Sciatic nerve (tissue), 1 donor: ENCODE data around the genes NT5C and GRB2.

- PRO-cap, result no peak
Observed at GRCh38 chr17:74936361-74936837, 701 bp downstream of the OTOP3 start.

- PRO-cap, result no peak
Observed at GRCh38 chr17:74950206-74950726, 14.6 kb downstream of the OTOP3 start.

GRCh38 chr17:74970260-74970987 lies 2.1 kb downstream of the HID1 start:
- PRO-cap, result bidirectional peak, plus-strand start at chr17:74970688, minus-strand start at chr17:74970511

DNA sequence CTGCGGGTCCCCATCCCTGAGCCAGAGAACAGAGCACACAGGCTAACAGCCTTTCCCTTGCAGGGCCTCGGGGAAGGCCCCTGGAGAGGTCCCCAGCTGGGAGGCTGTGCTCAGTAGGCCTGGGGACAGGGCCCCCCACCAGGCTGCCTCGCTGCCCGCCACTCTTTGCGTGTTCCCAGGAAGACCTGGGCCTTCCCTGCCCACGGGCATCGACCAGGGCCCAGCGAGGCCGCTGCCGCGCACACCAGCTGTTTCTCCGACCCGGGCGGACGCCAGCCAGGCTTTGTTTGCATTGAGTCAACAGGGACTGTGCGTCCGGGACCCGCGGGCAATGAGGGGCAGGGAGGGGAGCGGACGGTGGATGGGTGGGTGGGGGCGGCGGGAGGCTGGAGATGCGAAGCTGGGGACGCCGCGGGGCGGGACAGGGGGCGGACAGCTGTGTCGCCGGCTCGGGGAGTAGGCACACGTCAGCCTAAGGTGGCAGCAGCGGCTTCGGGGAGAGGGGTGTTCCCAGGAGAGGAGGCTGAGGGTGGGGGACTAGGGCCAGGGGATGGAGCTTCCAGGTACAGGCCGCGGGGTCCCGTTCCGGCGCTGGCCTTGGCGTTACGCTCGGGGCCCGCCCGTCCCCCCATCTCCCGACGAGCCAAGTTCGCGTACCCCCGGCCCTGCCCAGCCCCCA lies 550 bp downstream of the HID1 start:
- PRO-cap, result bidirectional peak, plus-strand start at position 463 of the sequence, minus-strand start at position 333 of the sequence

GRCh38 chr17:74991709-74992140 lies 4.3 kb downstream of the CDR2L start:
- PRO-cap, result no peak

DNA sequence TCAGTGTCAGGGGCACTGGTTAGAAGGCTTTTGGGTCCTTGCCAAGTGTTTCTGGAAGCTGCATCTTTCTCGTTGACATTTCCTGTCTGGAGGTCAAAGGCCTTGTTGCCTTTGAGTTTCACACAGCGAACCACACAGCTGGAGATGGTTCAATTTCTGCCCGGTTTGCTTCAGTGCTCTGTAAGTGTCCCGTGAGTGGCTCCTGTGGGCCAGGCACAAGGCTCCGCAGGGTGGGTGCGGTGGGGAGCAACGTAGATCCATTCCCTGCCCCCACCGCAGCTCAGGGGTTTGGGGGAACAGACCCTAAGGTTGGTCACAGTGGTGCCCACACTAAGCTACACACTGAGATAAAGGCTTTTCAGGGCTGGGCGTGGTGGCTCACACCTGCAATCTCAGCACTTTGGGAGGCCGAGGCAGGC lies 3.5 kb upstream of the SLC16A5 start:
- PRO-cap, result no peak

DNA sequence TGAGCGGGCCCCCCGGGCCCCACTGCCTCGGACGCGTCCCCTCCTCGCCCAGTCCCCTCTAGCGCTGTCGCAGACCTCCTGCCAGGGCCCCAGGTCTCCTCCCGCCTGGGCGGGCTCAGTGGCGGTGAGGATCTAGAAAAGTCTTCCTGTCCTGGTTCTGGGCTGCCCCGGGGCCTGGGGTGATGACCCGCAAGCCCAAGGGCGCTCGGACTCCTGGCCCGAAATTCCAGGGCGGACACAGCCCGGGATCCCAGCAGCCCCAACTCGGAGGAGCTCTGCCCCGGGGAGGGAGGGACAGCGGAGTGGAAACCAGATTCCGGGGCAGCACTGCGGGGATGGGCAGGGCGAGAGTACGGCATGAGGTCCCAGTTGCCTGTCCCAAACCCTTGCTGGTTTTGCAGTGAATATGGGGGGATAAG lies 301 bp downstream of the SLC16A5 start:
- PRO-cap, result bidirectional peak, plus-strand start at position 342 of the sequence, minus-strand start at position 264 of the sequence

GRCh38 chr17:75124184-75124724 lies 7.3 kb downstream of the NT5C start:
- PRO-cap, result bidirectional peak, plus-strand start at chr17:75124565, minus-strand start at chr17:75124391

- PRO-cap, result bidirectional peak, plus-strand start at chr17:75131845, minus-strand start at chr17:75131708
Observed at GRCh38 chr17:75131653-75132030, at the start of gene NT5C. Gene NT5C (minus strand): TSS chr17:75131742.

GRCh38 chr17:75313588-75314318 lies 24.5 kb upstream of the SLC25A19 start:
- PRO-cap, result bidirectional peak, plus-strand start at chr17:75314108, minus-strand start at chr17:75313985

- PRO-cap, result unidirectional peak, minus-strand start at chr17:75405667
Observed at GRCh38 chr17:75405387-75405947, at the start of gene GRB2. Gene GRB2 (minus strand): TSS chr17:75405678.

- PRO-cap, result bidirectional peak, plus-strand start at chr17:75498258, minus-strand start at chr17:75498158
Observed at GRCh38 chr17:75497893-75498581, 17.3 kb downstream of the CASKIN2 start.

- PRO-cap, result no peak
Observed at GRCh38 chr17:75517311-75518202, 1.2 kb downstream of the TSEN54 start.

GRCh38 chr17:75548864-75549739 lies 23.6 kb downstream of the LLGL2 start:
- PRO-cap, result bidirectional peak, plus-strand start at chr17:75549641, minus-strand start at chr17:75549459

DNA sequence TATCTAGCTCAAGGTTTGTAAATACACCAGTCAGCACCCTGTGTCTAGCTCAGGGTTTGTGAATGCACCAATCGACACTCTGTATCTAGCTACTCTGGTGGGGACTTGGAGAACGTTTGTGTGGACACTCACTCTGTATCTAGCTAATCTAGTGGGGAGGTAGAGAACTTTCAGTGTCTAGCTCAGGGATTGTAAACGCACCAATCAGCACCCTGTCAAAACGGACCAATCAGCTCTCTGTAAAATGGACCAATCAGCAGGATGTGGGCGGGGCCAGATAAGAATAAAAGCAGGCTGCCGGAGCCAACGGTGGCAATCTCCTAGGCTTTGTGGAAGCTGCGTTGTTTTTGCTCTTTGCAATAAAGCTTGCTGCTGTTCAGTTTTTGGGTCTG lies 6.6 kb upstream of the MYO15B start:
- PRO-cap, result unidirectional peak, plus-strand start at position 312 of the sequence

GRCh38 chr17:75588719-75589730 lies 1.4 kb downstream of the MYO15B start:
- PRO-cap, result bidirectional peak, plus-strand start at chr17:75588972, minus-strand start at chr17:75588932; bidirectional peak, plus-strand start at chr17:75589348, minus-strand start at chr17:75589187

- PRO-cap, result no peak
Observed at GRCh38 chr17:75611038-75611473, 22.2 kb upstream of the SMIM5 start.

DNA sequence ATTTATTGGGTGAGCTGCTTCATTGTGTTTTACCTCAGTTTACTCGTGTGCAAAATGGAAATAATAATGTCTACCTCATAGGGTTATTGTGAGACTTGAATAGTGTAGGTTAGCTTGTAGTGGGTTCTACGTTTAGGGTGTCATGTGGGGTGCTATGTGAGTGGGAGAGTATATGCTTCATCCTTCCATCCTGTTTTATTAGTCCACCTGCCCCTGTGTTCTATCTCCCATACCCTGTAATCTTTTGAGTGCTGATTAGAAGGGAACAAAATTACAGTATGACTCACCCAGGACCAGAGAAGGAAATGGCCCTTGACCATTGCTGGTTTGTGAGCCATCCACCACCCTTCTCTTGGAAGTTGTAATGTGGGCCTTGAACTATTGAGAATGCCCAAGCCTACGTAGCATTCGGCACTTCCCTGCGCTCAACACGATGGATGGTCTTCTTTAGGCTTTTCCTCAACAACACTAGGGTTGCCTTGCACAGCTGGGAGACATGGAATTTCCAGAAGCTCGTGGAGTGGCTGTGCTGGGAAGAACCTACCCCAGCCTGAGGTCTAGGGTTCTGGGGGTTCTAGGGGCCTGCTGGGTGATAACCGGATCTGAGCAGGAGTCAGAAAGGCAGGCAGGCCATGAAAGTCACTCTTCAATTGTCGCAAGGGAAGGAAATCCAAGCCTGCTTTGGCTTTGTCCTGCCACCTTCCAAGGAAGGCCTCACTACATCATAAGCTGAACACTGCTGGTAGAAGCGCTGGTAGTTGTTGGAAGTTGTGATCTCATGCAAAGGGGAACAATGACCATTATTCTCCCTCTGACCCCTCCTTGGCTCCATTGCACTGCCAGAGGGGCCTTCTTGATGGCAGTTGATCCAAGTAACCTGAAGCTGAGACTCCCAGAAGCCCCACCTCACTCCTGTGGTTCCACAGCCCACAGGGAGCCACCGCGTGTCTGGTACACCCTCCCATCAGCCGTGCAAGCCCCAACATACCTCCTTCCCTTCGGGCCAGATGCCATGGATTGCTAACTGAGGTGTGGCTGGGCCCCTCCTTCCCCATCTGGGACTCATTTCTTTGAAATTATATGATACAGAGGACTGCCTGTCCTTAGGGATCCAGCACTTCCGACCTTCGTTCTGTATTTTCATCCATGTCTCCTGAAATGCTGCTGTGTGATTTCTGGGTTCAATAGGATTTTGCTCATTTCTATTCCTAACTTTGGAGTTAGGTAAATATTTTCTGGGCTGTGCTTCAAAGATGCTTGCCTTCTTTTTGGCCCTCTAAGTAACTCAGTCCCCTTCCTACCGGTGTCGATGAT lies 17.5 kb downstream of the SAP30BP start:
- PRO-cap, result no peak

GRCh38 chr17:75692411-75693036 lies 25.4 kb downstream of the SAP30BP start:
- PRO-cap, result no peak

DNA sequence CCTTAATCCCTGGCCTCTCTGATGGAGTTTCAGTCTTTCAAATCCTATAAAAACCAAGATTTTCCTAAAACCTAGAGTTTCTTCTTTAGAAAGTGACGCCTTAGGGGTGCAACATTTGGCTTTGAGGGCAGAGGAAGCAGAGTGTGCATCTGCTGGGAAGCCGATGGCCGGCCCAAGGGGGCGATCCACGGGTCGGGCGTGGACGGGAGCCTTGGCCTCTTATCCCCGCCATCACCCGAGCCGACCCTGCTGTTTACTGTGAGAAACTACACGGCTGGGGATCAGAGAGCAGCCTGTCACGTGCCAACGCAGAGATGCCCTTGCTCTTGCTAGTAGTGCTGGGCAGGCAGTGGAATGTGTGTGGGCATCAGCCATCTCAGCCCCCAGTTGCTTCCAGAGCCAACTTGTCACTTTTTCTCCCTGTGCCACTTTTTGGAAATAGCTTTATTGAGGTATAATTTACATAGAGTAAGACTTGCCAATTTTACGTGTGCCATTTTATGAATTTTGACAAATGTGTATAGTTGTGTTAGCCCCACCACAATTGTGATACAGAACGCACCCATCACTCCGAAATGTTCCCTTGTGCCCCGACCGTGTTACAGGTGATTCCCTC lies 26.7 kb upstream of the ITGB4 start:
- PRO-cap, result no peak